ENCODE measurements around a stretch of chr17.

- PRO-cap: no peak
Observed at GRCh38 chr17:75835236-75835514, 9.0 kb downstream of the UNC13D start.

DNA sequence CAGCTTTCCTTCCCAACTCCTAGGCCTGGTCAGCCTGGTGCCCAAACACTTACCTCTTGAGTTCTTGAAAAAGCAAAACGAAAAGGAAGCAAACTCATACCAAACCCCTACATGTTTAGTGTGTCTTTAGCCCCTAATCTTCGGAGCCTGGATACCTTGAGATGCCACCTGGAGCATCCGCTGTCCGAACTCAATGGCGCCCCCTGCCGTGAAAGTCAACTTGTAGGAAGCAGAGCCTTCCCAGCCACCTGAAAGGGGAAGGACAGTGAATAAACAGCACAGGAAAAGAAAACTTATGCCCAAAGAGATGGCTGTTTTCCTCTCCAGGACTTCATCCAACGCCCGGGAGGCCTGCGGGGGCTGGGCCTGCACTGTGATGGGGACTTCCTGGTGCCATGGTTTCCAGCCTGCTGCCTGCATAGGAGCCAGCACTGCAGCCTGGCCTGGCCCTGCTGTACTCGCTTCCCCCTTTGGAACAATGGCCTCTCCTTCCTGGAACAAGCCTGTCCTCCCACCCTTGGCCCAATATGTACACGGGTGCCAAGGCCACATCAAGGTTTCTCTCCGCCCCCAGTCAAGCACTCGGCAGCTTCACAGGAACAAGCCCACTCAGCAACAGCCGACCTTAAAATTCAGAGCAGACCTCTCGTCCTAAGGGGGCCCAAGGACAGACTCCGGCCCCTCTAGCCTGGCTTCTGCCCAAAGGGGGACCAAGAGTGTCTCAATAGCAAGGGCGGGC is 4.4 kb upstream of the UNC13D start:
- PRO-cap: no peak

DNA sequence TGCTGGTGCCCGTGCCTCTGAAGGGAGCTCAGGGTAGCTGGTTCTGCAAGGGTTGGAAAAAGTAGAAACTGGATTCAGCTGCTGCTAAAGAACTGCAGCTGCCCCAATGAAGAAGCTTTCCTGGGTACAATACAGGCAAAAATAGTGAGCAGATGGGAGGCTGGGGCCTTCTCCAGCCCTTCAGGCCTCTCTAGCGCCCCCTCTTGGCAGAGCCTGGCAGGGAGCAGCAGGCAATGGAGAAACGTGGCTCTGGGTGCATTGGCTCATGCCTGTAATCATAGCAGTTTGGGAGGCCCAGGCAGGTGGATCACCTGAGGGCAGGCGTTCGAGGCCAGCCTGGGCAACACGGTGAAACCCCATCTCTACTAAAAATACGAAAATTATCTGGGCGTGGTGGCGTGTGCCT is 6.2 kb upstream of the WBP2 start:
- PRO-cap: no peak

DNA sequence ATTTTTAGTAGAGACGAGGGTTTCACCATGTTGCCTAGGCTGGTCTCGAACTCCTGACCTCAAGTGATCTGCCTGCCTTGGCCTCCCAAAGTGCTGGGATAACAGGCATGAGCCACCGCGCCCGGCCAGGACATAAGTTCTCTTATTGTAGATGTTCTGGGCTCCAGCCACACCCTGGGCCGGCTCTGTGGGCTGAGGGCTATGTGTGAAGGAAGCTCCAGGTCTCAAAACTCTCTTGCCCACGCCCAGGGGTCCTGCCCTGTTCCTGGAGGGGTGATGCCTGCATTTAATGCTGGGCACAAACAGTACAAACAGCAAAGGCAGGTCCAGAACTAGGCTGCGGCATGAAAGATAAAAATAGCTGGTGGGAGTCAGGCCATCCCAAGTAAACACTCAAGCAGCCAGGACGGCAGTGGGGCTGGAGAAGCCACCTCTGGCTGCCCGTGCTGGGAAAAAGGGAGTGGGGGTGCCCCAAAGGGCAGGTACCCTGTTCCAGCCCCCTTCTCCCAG is 4.8 kb downstream of the TRIM47 start:
- PRO-cap: no peak

GRCh38 chr17:76061354-76061658 is 11.0 kb downstream of the SRP68 start:
- PRO-cap: no peak

GRCh38 chr17:76151663-76152242 is 10.7 kb upstream of the FOXJ1 start:
- PRO-cap: no peak

DNA sequence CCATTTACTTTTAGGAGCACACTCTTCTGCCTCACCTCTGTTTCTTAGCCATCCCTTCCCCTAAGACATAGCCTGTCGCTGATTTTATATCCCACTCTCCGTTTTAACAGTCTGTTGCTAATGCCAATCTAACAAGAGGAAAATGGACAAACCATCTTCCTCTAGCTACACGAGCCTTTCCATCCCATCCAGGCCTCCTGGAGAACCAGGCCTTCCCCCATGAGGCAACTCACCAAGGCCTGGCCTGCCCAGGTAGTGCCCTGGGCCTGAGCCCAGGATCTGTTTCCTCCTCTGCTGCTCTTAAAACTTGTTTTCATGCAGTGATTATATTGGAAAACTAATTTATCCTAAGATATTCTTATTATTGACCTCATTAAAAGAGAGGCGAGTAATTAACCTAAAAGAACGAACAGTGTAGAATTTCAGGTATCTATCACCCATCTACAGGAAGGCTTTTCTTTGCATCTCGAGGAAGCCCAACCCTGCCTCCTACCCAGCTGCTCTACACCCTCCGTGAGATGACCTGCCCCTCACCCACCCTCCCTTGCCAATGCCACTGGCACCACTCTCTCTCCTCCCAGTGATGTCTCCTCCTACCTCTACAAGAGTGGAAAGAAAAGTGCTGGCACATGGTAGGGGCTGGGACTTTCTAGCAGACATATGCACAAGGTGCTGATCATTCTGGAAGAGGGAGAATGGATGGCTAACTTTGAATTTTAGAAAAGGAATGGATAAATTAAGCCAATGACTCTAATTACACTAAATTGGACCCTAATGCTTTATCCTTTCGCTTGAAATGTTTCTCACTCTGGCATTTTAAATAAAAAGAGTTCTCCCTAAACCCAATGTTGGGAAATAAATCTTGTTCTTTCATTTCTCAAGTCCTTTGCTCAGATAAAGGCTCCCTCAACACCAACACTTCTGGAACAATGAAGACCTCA is 22.8 kb upstream of the FOXJ1 start:
- PRO-cap: no peak

- PRO-cap: no peak
Observed at GRCh38 chr17:76222076-76222640, 18.1 kb downstream of the RNF157 start.

DNA sequence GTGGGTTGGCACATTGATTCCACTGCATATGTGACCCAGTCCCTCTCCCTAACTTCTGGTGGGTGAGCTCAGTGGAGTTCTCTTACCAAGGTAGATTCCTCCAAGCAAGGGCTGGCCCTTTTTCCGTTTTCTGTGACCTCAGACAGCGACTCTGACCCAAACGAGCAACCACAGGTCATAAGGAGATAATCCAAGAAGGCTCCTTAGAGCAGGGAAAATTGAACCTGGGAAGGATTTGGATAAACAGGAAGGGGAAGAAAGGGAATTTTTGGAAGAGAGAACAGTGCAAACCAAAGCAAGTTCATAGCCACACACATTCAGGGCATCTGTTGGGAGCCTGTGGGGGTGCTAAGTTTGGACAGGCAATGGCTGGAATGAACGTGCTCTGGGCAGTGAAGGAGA is 9.6 kb upstream of the UBALD2 start:
- PRO-cap: no peak

GRCh38 chr17:76384948-76385679 is 705 bp downstream of the SPHK1 start:
- PRO-cap: bidirectional peak, plus-strand start at chr17:76385298, minus-strand start at chr17:76385207

DNA sequence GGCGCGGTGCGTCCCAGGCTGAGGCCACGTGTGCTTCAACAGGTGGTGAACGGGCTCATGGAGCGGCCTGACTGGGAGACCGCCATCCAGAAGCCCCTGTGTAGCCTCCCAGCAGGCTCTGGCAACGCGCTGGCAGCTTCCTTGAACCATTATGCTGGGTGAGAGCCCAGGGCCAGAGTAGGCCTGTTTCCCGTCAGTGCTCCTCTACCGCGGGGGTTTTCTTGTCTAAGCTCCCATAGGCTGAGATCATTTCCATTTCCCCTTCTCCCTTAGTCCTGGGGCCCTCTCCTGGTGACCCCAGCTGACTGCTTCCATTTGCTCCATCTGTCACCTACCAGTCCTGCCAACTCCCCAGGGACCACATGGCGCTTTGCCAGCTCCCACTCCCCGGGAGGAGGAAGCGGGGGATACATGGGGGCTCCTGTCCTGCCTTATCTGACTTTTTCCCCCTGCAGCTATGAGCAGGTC is 2.0 kb downstream of the SPHK1 start:
- PRO-cap: no peak

GRCh38 chr17:76444789-76445238 is 8.1 kb downstream of the UBE2O start:
- PRO-cap: no peak

GRCh38 chr17:76492911-76493625 is 8.2 kb downstream of the RHBDF2 start:
- PRO-cap: bidirectional peak, plus-strand start at chr17:76493350, minus-strand start at chr17:76493197

- PRO-cap: no peak
Observed at GRCh38 chr17:76502539-76502972, 1.3 kb upstream of the RHBDF2 start.

- PRO-cap: no peak
Observed at GRCh38 chr17:76524808-76525251, 12.7 kb downstream of the CYGB start.

DNA sequence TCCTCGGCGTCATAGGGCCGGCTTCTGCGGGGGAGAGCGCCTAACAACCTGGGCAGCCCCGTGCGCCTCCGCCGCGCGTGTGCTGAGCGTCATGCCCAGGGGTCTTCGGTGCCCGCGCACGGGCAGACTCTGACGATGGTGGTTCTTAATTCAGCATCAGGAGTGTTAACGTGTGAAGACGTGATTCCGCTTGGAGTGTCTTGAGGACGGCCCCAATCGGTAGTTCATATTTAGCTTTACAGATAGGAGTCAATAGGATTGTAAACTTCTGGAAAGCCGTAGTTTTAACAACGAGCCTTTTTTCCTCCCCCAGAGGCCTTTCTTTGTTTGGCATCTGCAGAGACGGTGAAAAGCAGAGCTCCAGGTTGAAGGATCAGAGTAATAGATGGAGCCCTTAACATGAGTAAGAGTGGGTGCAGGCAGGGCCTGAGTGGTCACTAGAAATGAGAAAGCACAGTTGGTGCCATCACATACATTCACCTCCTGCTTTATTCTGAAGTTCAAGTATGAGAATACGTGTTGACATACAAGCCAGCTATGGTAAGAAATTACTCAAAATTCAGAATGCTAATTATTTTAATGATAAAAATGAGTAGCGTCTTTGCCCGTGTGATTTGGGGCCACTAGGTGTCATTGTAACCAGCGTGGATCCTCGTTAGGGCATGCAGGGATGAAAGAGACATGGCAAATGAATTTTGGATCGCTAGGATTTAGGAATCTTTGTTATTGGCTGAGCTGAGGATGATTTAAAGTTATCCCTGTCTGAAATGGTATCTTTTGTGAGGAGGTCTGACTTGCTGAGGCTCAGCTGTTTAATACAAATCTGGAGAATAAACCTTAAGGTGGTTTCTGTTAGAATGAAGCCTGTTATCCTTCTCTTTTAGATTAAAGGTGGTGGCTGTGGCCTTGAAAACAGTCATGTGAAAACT is 18.5 kb downstream of the PRCD start:
- PRO-cap: no peak

GRCh38 chr17:76565562-76566666 is 19.7 kb downstream of the ST6GALNAC2 start:
- PRO-cap: no peak

GRCh38 chr17:76567372-76568226 is 18.1 kb downstream of the ST6GALNAC2 start:
- PRO-cap: no peak

GRCh38 chr17:76670520-76671862 is 27.4 kb upstream of the ST6GALNAC1 start:
- PRO-cap: bidirectional peak, plus-strand start at chr17:76671985, minus-strand start at chr17:76671645

DNA sequence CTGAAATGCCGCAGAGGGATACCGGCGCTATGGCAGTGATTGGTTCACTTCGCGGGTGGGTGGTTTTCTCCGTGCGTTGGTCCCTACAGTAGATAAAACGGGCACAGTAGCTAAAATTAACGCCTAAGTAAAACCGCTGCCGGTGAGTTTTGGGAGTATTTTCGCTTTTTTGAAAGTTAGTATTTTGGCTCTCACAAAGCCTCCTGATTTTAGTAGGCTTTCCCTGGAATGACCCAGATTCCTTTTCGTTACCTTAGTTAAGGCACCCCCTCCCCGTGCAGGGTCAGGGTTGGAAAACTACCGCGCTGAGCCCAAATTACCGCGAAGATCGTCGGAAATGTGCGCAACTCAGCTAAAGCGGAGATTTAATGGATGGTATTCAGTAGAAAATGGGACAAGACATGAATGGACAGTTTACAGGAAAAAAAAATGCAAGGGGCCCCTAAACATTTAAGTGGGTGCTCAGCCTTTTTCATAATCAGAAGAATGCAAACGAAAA is 28.4 kb upstream of the ST6GALNAC1 start:
- PRO-cap: bidirectional peak, plus-strand start at position 119 of the sequence, minus-strand start outside the sequence